Tongue (tissue), 2 donors: ENCODE data around the genes ELMOD1 and SLN.

- RAMPAGE, long total RNA: no peak
Measured at GRCh38 chr11:106956896-106957592, 61.2 kb downstream of the GUCY1A2 start.

- RAMPAGE, long total RNA: no peak
Measured at GRCh38 chr11:107590862-107591601, at the start of gene ELMOD1. ELMOD1 (plus strand) TSS chr11:107591147.

DNA sequence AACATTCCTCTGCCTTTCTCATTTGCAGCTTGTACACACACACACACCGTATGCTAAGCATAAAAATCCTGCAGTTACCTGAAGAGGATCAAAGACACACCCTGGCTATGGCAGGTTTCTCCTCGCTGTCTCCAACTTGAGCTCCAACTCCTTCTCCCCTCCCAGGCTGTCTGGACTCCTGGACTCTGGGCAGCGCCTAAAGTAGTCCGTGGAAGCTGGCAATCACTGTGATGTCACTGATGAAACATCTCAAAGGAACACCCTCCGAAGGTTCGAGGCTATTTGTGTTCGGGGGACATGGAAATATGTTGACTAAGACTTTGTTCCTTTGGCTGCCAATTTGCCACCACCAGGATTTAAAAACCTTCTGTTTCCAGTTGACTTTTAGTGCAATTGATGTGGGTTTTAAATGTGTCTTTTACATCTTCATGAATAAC is at the start of gene SLN:
Gene SLN, minus strand, starts transcription at position 172 of the 437 bp plus-strand sequence.
- RAMPAGE, long total RNA: start-site peak on the minus strand centred at position 169 of the sequence, 22 bp wide, 137,384 and 5,451 reads in 2 replicates

DNA sequence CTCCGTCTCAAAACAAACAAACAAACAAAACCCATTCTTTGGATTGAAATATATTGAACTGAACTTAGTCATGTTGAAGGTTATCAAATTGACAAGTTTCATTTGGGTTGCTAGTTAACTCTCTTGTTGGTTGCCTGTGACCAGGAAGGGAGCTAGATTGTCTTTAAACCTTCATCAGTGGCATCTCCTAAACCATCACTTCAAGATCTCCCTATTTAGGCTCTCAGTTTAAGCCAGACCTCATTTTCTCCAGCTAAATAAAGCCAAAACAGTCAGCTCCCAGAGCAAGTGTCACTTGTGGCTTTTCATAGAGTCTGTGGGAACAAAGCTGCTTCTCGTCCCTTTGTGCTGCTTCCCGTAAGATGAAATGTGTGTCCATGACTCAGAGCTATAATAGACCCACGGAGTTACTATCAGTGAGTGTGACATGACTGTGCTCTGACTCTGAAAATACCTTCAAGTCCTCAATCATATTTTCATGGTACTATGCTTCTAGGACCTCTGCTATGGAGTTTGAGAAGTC is 57.2 kb upstream of the SLN start:
- RAMPAGE, long total RNA: no peak

DNA sequence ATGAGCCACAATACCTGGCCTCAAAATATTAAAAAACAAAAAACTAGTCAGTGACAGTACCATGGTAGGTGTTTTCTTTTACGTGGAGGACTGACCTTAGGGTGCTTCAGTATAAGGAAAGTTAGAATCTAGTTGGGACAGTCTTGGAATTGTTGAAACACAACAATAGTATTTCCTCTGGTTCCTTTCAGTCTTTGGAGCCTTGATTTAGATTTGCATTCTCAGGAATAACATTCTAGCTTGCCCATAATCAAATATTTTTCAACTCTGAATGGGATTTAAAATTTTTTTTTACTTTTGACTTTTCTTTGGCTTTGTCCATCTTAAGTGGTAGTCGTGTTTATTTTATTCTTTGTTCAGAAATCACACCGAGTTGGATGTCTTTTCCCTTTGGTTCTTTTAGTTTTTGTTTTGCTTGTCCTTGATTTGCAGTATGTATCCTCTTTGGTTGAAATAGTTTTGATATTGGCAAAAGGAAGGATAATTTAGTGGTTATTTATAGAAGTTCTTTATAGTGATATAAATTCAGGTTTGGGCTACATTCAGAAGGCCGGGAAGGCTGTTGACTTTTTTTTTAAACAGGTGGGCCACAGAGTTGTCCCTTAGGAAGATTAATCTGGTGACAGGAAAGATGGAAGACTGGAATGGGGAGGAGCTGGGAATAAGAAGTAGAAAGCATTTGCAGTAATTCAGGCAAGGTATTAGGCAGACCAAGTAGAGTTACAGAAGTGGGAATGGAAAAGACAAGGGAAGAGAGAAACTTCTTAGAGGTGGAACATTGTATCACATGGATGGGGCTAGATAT is 47.6 kb downstream of the CUL5 start:
- RAMPAGE, long total RNA: no peak

GRCh38 chr11:108203465-108203917 is 18.9 kb downstream of the NPAT start:
- RAMPAGE, long total RNA: no peak

GRCh38 chr11:108224496-108224907 is 1.6 kb downstream of the ATM start:
- RAMPAGE, long total RNA: no peak

- RAMPAGE, long total RNA: no peak
Measured at GRCh38 chr11:108238964-108239572, 16.2 kb downstream of the ATM start.

DNA sequence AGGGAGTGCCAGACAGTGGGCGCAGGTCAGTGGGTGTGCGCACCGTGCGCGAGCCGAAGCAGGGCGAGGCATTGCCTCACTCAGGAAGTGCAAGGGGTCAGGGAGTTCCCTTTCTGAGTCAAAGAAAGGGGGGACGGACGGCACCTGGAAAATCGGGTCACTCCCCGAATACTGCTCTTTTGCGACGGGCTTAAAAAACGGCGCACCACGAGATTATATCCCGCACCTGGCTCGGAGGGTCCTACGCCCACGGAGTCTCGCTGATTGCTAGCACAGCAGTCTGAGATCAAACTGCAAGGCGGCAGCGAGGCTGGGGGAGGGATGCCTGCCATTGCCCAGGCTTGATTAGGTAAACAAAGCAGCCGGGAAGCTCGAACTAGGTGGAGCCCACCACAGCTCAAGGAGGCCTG is 37.9 kb downstream of the ATM start:
- RAMPAGE, long total RNA: no peak

DNA sequence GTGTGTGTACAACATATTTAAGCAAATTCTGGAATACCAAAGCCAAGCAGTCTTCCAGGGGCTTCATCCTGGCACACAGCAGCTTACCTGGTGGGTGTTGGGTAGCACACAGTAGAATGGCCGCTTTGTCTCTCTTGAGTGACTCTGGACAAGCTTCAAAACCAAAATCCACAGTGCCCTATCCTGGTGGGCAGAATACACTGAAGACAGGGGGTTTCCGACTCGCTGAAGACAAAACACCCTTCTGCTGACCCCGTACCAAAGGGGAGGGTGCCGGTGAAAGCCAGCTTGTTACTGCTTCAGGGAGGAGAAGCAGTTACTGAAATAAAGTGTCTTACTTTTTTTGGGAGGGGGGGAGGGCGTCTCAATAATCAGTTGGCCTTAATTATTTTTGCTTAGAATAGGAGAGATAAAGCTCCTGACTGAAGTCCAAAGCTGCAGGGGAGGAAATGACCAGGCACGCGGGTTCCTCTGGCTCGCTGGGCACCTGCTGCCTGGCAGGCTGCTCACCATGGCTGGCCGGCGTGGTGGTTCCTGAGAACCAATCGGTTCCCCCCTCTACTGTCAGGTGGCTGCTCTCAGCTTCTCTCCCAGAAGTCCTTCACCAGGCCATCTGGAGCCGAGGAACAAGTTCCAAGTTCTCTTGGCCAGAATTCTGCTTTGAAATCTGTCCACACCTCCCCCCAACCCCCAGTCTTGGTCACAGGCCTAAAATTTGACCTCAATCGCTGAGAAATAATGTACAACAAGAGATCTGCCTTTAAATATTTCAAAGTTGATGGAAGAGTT is 25.5 kb downstream of the EXPH5 start:
- RAMPAGE, long total RNA: no peak

GRCh38 chr11:109970874-109971565 is 122.2 kb upstream of the ZC3H12C start:
- RAMPAGE, long total RNA: no peak

- RAMPAGE, long total RNA: no peak
Measured at GRCh38 chr11:110070098-110070496, 23.1 kb upstream of the ZC3H12C start.

DNA sequence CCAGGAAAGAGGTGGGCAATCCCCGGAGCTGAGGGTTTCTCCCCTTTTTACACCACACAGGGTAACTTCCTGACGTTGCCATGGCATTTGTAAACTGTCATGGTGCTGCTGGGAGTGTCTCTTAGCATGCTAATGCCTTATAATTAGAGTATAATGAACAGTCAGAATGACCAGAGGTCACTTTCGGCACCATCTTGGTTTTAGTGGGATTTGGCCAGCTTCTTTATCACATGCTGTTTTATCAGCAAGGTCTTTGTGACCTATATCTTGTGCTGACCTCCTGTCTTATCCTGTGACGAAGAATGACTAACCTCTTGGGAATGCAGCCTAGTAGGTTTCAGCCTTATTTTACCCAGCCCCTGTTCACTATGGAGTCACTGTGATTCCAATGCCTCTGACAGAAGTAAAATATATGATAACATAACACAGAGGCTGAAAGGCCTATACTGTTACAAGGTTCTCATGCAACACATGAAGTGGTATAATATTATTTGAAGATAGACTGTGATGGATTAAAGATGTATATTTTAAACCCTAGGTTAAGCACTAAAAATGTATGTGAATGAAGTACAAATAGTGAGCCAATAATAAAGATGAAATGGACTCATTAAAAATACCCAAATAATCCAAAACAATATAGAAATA is 41.4 kb upstream of the RDX start:
- RAMPAGE, long total RNA: no peak

DNA sequence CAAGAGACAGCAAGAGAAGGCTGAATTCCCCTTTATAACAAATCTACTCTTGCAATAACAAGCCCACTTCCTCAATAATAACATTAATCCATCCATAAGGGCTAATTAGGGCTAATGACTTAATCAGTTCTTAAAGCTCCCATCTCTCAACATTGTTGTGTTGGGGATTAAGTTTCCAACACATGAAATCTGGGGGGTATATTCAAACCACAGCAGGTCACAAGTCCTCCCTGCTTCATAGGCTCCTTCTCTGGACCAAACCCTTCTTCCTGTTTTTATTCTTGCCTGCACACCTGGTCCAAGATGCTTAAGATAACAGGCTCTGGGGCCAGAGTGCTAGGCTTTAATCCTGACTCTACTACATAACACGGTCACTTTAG is 68.0 kb upstream of the POU2AF2 start:
- RAMPAGE, long total RNA: no peak

GRCh38 chr11:111334404-111335045 is 36.2 kb downstream of the POU2AF3 start:
- RAMPAGE, long total RNA: no peak

DNA sequence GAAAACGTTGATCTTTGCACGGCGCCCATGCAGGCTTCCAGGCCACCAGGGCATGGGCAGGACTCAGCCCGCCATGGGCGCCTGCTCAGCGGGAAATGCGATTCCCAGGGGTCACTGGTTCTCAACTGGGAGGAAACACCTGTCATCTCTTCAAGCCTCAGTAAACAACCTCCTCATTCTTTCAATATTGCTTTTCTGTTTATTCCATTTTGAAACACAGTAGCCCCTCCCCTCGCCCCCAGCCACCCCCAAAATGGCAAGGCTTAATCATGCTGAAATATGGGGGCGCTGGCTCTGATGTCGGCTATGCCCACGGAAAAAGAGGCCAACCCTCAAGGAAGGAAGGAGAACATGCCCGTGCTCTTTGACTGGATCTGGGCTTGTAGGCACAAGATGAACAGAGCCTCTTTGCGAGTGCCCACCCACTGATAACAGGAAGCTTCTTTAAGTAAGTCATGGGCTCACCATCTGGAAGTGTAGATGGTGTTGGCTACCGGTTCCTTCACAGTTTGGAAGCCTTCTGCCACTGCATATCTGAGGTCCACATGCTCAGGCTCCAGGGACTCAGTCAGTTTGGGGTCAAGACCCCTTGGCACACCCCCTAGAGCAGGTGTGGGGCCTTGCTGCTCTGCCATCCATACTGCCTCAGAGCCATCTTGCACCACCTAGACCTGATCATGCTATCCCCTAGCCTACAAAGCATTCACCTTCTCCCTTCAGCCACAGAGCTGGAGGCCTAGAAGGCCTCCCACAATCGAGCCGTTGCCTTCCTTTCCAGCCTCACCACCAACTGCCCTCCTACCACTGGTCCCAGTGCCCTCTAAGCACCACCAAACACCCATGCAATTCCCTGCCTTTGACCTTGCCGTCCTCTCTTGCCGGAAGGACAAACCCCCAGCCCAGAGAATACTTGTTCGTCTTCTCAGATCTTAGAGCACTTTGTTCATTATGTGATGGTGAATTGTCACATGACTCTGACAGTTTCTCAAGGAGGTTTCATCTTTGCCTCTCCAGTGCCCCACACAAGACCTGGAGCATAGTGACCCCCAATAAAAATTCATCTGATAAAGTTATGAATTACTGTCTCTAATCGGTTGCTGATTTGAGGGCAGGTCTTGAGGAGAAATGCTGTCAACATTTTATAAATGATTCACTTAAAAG is 913 bp upstream of the POU2AF1 start:
- RAMPAGE, long total RNA: no peak

GRCh38 chr11:111626526-111627456 is 24.5 kb downstream of the SIK2 start:
- RAMPAGE, long total RNA: no peak

DNA sequence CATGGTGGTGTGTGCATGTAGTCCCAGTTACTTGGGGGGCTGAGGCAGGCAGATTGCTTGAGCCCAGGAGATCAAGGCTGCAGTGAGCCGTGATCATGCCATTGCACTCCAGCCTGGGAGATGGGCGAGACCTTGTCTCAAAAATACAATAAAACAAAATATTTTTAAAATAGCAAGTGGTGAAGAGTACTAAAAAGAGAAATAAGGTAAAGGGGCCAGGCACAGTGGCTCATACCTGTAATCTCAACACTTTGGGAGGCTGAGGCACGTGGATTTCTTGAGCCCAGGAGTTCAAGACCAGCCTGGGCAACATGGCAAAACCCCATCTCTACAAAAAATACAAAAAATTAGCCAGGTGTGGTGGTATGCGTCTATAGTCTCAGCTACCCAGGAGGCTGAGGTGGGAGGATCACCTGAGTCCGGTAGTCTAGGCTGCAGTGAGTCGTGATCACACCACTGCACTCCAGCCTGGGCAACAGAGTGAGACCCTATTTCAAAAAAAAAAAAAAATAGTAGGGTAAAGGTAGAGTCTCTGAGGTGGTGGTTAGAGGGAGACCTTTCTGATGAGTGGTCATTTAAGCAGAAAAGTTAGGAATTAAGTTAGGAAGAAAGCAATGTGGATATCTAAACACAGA is 60.6 kb downstream of the SIK2 start:
- RAMPAGE, long total RNA: no peak

DNA sequence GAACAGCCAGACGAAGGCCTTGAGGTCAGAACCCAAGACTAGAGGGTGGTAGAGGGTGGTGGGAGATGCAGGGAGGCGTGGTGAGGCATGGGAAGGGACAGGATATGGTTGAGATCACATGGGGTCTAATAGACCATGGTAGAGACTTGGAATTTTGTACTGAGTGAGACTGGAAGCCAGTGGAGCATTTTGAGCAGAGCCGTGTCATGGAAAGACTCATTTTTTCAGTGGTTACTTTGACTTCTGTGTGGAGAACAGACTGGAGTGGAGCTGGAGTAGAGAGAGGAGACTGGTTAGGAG is 61.1 kb downstream of the SIK2 start:
- RAMPAGE, long total RNA: no peak

GRCh38 chr11:111733095-111733924 is 32.9 kb downstream of the PPP2R1B start:
- RAMPAGE, long total RNA: no peak